ENCODE measurements around the genes DCD and BLOC1S1.

GRCh38 chr12:54357962-54358671, 6.2 kb downstream of the GPR84 start:
- PRO-cap = no peak

DNA sequence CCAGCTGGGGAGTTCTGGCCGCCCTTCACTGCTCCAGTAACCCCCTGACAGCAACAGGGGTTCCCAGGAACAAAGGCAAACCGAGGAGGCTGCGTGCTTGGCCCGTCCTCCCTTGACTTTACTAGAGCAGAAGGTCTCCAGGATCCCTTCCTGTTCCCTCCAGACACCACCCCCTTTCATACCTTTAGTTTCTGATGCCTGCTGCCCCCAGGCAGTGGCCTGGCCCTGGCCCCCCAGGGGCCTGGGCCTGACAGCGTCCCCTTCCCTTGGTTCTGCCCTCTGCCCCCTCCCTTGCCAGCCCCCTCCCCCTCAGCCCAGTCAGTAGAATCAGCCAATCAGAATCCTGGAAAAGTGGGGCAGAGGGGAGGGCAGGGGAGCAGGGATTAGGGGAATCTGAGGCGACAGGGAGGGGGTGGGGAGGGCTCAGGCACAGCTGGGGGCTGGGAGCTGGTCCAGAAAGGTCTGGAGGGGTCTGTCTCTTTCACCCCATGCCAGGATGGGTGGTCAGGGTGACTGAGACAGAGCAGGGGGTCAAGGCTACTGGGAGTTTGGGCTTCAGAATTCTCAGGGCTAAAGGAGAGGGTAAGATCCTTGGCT, 1.1 kb upstream of the ZNF385A start:
- PRO-cap = no peak

DNA sequence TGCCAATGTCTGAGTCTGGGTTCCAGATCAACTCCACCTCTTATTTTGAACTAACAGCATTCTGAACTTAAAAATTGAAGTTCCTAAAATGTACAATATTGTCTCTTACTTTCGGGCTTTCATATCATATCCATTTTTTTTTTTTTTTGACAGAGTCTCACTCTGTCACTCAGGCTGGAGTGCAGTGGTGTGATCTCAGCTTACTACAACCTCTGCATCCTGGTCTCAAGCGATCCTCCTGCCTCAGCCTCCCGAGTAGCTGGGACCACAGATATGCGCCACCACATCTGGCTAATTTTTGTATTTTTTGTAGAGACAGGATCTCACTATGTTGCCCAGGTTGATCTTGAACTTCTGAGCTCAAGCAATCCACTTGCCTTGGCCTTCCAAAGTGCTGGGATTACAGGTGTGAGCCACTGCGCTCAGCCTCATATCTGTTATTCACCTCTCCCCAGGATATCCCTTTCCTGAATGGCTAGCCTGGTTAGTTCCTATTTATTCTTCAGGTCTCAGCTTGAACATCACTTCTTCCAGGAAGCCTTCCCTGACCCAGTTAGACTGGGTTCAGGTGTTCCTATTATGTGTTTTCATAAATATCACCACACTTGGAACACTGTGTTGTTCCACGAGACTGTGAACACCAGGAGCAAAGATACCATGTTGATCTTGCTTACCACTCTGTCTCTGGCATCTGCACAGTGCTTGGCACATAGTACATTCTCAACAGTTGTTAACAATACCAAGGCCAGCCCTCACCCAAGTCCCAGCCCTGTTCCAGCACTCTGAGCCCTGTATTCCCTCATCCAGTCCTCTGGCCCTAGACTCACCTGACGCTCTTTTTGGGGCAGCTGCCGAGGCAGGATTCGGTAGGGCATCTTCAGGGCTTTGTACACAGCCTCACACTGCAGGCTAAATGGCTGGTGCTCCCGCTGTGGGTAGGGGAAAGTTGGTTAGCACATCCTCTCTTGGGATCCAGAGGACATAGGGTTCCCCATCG, 13.5 kb upstream of the ZNF385A start:
- PRO-cap = no peak

DNA sequence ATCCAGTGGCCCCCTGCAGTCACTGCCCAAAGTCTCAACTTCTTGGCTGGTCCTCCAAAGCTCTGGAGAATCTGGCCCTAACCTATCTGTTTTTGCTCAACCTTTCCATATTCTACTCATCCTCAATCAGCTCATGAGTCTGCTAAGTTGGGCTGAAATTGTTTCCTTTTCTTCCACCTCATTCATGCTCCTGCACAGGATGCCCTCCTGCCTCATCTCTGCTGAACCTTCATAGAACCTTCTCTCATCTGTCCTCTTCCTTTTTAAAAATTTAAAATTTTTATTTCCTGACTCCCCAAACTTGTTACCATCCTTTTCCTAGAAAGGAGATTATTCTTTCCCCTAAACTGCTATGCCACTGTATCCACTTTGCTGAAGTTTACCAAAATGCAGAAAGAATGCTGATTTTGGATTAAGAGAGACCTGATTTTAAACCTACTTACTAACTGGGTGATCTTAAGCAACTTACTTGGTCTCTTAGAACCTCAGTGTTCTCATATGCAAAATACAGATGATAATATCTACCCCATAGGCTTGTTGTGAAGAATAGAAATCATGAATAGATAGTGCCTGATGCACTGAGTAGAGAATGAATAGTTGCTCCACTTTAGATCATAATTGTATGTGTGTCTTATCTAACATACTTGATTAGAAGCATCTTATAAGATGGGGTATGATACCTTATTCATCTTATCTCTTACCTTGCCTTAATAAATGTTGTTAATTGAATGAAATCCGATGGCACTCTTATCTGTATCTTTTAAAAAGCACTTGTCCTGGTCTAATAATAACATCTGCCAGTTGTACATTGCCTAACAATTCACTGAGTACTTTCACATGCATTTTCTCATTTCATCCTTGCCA, 12.3 kb downstream of the ITGA5 start:
- PRO-cap = no peak

DNA sequence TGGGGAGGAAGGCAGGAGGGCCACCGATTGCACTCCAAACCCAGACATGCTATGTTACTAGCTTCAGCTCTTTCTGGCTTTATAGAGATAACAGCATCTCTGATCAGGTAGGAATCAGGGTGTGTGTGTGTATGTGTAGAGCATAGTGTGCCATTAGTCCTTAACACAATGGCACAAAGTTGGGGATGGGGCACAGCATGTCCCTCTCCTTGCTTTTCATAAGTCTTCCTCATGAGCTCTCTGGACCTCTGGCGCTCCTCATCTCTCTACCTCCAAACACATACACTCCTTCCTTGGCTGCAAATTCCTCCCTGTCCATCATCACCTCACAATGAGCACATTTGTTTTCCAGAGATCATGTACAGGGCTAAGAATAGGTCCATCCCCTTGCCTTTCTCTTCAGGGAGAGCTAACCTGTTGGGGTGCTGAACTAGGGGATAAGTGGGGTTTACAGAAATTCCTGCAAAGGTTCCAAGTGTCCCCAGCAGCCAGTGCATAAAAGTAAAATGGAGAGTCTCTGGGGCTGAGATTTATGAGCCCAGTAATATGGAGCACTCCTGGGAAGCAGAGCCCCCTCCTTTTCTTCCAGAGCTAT, 5.7 kb upstream of the ITGA5 start:
- PRO-cap = no peak

GRCh38 chr12:54429232-54429633, 10.2 kb upstream of the ITGA5 start:
- PRO-cap = no peak

GRCh38 chr12:54563005-54563398, 13.6 kb downstream of the PDE1B start:
- PRO-cap = no peak

GRCh38 chr12:54587269-54587999, 1.0 kb downstream of the PPP1R1A start:
- PRO-cap = no peak

- PRO-cap = no peak
Observed at GRCh38 chr12:54648247-54648446, at the start of gene DCD. DCD (minus strand) TSS chr12:54648365.

DNA sequence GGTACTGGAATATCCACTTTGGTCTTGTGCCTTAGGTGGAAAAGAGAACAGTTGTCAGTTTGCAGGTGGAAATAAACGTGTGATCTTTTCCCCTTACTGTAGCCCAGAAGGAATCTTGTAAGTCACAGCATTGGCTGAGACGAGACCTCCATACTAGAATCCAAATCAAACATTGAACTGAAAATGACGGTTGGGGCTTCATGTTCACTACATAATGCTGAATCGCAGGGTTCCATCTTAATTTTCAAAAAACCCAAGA, 1.7 kb downstream of the TESPA1 start:
- PRO-cap = no peak

DNA sequence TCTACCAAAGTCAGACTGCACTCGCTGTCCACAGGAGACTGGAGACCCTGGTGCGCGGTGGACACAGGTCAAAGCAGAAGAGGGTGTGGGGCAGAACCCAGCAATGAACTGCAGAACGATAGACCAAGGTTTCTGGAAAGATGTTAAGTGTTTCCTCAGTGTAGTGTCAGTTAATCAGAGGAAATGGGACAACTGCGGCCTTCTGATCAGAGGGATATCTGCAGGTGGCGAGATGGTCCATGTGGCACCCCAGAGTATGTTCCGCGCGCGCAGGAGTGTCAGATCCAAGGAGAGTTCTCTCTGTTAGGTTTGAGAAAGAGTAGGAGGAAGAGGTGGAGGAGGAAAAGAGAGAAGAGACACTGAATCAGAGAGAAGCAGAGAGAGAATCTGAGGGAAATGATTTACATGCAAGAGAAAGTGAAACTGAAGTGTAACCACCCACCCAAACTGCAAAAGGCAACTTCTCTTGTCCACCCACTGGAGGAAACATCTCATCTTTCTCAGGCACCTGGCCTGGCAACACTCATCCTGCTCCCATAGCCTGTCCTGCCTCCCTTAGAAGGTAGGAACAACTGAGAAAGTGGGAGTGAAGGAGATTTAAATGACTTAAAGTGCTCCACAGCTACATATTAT, 6.6 kb upstream of the TESPA1 start:
- PRO-cap = no peak

DNA sequence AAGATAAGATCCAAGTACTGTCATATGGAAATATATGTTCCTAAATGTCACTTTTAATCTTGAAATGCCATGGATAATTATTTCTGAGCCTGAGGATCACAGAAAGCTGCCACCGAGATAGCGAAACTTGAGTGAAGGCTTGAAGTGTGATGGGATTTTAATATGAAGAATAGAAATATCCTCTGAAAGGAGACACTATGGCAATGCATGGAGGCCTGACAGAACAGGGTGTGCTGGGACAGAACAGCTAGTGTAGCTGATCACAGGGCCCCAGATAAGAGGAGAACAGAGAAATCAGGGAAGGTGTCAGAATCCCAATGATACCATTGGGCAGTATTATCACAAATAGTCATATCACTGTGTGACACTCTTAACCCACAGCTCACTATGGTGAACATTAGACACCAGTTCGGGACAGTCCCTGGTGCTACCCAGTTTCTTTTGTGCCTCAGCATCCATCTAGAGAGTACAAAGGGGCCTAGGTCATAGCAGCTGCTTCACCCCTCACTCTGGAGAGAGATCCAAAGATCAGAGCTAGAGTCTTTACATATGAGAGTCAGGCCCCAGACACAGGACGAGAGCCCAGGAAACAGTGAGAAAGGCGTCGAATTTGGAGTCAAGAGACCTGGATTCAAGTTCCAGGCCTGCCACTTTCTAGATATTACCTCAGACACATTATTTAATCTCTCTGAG, 498 bp upstream of the OR10P1 start:
- PRO-cap = no peak

- PRO-cap = no peak
Observed at GRCh38 chr12:55700745-55701191, 6.9 kb downstream of the ITGA7 start.

DNA sequence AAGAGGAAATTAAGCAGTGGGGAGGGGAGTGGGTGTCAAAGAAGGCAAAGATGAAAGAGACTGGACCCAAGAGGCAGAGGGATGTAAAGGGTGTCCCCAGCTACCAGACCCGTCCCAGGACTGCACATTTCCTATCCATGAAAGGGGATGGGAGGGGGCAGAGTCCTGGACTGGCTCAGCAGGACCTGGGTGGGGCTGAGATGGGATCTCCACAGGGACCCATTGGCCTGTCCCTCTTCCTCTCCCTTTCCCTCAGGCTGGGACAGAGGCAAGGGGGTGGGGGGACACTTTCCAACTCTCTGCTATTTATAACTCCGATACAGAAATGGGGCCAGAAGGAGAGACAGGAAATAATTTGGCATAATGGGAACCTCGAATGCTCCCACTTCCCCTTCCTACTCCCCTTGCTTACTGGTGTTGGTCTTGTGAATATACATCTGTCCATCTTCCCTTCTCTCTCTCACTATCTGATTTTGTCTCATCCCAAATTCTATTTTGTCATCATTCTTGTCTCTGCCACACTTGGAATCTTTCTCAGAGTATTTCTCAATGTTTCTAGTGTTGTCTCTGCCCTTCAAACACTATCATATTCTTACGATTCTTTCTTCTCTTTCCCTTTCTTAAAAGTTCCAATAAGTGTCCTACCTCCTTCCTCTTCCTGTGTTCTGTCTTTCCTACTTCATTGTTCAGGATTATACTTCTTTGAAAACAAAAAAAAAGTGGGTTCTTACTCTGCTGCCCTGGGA, 1.1 kb upstream of the ITGA7 start:
- PRO-cap = unidirectional peak, minus-strand start at position 122 of the sequence

GRCh38 chr12:55715711-55716833, at the start of gene BLOC1S1:
BLOC1S1 (plus strand) TSS chr12:55716046.
- PRO-cap = bidirectional peak, plus-strand start at chr12:55716052, minus-strand start at chr12:55716006

DNA sequence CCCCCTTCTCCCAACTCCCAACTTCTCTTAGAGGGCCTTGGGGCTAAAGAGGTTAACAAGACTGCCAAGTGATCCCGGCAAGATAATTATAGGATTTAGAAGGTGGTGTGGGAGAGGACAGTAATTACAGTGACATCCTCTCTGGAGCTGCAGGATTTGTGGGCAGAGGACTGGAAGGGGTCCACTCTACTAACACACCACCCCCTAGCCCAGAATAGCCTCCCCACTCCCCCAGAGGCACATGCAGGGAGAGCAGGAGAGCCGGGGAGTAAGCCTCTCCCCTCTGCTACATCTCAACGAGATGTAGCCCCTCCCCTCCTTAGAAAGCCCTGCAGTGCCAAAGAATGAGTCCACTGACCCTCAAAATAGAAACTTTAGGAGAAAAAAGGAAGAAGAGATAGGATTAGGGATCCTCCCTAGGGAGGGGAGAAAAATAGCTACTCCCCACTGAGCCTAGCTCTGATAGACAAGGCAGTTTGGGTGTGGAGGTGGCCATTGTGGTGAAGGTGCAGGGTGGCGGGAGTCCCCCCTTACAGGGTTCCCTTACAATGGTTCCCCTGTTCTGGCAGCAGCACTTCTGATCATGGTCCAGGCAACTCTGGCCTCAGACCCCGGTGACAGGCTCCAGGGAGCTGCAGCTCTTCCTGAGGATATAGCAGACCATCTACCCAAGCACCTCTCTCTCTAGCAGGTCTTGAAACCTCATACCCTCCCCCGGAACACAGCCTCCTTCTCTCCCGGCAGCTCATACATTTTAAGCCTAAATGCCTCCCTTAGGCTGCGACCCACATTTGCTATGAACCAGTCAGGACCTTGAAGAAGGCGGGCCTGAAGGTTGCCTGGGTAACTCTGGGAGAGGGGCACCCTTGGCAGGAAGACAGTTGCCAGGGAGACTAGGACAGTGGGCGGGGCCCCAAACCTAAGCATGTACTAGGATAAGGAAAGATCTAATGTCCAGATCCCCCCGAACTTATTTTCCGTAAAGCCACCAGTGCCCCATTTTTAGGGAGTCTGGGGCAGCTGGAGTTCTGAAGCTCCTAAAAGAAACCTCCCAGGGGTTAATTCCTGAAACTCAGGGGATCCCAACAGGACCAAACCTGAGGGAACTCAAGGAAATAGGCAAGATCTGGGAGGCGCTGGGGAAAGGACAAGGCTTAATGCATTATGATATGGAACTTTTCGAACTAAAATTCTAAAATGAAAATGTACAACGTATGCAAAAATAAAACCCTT, 4.8 kb upstream of the GDF11 start:
- PRO-cap = no peak

GRCh38 chr12:55829896-55831130, 926 bp upstream of the DNAJC14 start:
- PRO-cap = unidirectional peak, plus-strand start at chr12:55829986; unidirectional peak, plus-strand start at chr12:55830061; bidirectional peak, plus-strand start at chr12:55830233, minus-strand start at chr12:55830217; unidirectional peak, minus-strand start at chr12:55830267; bidirectional peak, plus-strand start at chr12:55830876, minus-strand start at chr12:55830815

DNA sequence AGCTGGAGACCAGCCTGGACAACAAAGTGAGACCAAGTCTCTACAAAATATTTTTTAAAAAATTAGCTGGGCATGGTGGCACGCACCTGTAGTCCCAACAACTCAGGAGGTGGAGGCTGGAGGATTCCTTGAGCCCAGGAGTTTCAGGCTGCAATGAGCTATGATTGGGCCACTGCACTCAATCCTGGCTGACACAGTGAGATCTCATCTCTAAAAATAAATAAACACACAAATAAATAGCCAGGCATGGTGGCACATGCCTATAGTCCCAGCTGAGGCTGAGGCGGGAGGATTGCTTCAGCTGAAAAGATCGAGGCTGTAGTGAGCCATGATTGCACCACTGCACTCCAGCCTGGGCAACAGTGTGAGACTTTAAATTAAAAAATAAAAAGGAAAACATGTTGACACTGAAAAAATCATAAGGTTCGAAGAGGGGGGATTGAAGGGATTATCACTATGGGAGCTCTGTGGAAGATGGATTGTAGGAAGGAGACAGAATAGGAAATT, 13.2 kb downstream of the DGKA start:
- PRO-cap = no peak

GRCh38 chr12:55977546-55978123, 3.8 kb downstream of the RAB5B start:
- PRO-cap = no peak

DNA sequence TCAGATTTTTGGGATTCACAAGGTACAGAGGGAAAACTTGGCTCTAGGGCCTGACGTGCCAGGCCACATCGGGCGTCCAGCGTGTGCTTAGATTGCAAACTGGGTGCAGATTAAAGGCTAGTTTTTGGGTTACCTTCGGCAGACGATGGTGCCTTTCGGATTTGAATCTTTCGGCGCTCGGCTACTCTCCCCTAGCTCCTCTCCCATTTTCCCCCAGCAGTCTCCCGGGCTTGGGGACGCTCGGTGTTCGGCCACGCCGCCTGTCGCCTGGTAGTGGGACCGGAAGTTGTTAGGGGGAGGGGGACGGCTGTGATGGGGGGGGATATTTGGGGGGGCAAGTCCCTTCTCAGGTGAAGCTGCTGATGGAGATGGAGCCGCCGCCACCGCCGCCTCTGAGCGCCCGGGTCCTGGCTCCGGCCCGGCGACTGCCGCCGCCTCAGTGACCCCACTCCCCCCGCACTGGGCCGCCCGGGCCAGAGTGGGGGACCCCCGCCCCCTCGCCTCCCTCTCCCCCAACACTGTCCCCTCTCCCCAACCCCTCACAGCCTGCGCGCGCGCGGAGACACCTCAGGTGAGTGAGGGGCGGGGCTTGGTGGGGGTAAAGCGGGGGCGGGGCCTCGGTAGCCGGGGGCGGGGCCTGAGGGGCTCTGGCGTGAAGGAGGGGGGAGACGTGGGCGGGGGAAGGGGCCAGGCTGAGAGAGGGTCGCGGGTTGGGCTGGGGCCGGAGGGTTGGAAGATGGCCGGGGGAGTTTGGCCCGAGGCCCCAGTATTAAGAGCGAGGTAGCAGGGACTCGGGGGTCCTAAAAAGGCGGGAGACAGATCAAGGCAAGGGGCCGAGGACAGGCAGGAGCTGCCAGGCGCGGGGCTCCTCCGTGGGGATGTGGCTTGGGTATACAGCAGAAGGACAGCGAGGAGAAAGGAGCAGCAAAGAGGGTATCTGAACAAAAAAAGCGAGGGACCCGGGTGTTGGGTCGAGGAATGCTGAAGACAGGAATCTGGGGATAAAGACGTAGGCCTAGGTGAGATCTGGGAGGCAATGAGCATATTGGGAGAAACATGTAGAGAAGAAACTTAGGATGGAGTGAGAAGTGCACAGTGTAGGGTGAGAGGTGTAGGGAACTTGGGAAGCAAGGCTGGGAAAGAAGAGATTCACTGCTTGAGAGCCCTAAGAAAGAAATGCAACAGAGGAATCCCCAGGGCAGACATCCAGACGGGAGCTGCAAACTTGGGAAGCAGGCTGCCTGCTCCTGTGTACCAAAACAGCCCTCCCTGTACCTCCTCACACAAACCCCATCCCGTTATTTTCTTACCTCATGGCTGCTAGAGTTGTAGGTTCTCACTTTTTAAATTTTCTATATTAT, 10.6 kb downstream of the SUOX start:
- PRO-cap = unidirectional peak, plus-strand start at position 233 of the sequence; unidirectional peak, plus-strand start at position 353 of the sequence; bidirectional peak, plus-strand start at position 533 of the sequence, minus-strand start at position 577 of the sequence